ENCODE results near the genes BICD1 and KIF21A.

DNA sequence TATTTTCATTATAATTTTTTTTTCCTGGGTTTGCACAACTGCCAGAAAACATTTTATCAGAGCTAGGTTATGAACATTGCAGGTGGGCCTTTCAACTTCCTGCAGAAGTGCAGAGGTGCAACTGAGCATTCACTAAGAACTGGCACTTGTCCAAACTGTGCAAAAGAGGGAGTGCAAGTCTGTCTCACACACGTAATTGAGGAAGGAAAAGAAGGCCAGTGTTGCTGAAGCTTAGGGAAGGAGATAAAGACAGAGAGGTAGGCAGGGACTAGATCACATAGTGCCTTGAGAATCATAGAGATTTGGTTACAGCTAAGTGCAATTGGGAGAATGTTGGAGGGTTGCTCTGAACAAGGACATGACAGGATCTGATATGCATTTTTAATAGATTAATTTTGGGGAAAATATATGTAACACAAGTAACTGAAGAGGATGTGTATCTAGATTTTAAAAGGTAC lies 14.1 kb upstream of the AMN1 start:
- PRO-cap = no peak
- RAMPAGE, long total RNA = no peak
- RRBS = no CpG with 5 or more reads among the region's 1 CpG

- PRO-cap = no peak
- RAMPAGE, long total RNA = no peak
- RRBS = no CpG with 5 or more reads among the region's 3 CpGs
Measured at GRCh38 chr12:31773798-31774348, 18.2 kb downstream of the H3-5 start.

- PRO-cap = no peak
- RAMPAGE, long total RNA = no peak
- RRBS = no CpG with 5 or more reads among the region's 1 CpG
Measured at GRCh38 chr12:31832718-31832979, 40.6 kb upstream of the H3-5 start.

DNA sequence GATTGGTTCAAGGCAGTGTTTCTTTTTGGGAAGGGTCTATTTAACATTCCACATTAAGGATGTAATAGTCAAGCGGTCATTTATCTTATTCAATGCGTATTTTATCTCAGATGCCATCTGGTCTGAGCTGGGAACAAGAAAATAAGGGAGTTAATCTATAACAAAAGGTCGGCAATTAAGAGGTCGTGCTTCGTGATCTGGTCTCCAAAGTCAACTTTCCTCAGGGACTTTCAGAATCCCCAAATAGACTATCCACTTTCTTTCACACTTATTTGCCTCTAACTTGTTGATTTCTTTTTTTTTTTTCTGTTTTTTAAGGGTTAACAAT lies 573 bp upstream of the RESF1 start:
- PRO-cap = no peak
- RAMPAGE, long total RNA = no peak
- RRBS = no CpG with 5 or more reads among the region's 5 CpGs

DNA sequence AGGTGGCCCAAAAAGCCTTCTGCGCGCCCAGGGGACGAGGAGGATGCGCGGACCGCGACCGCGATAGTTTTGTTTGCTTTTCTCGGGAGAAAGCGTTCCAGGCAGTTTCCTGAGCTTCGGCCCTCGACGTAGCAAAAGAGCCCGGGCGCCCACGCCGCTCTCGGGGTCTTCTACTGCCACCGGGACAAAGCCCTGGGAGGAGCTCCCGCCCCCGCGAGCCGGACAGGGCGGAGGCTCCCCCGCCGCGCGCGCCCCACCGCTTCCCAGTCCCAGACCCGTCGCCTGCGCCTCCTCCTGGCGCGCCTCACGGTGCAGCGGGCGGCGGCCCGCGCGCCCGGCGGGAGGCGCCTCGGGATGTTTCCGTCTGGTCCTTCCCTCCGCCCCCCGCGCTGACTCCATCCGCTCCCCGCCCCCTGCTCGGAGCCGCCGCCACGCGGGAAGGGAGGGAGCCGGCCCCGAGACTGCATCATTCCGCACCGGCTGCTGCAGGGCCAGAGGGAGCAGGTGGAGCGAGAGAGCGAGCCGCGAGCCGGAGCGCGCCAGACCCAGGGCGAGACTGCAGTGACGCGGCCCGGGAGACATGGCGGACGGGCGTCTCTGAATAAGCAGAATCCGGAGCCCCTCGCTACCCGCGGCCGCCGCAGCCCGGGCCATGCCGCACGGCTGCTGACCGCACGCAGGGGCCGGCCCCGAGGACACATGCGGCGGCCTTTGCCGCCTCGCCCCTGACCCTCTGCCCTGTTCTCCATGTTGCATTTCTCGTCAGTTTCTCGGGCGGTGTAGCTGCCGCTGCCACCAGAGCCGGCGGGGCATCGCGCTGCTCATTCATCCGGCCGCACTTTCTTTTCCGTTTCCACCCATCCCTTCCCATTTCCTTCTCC lies at the start of gene BICD1:
Gene BICD1, plus strand, starts transcription at position 466 of the 881 bp plus-strand sequence.
- PRO-cap = bidirectional peak, plus-strand start at position 494 of the sequence, minus-strand start at position 271 of the sequence
- RAMPAGE, long total RNA = no peak
- RRBS = 1% methylated on average over 46 of the region's 104 CpGs

GRCh38 chr12:32327336-32328418 lies 71.7 kb upstream of the FGD4 start:
- PRO-cap = no peak
- RAMPAGE, long total RNA = no peak
- RRBS = 100% methylated on average over 2 of the region's 20 CpGs

DNA sequence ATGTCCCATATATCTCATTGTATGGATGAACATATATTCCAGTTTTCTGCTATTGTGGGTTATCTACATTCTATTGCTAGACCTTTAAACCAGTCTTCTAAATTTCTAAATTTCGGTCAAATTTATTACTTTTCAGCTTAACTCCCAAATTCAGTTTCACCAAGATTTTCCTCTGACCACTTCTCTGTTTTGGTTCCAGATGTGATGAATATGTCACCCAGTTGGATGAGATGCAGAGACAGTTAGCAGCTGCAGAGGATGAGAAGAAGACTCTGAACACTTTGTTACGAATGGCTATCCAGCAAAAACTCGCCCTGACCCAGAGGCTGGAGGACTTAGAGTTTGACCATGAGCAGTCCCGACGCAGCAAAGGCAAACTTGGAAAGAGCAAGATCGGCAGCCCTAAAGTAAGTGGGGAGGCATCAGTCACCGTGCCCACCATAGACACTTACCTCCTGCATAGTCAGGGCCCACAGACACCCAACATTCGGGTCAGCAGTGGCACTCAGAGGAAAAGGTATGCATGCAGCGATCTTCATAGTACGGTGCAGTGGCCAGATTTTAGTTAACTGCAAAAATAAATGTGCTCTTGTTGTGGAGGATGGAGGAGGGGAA lies 62.0 kb upstream of the FGD4 start:
- PRO-cap = no peak
- RAMPAGE, long total RNA = no peak
- RRBS = no CpG with 5 or more reads among the region's 10 CpGs

DNA sequence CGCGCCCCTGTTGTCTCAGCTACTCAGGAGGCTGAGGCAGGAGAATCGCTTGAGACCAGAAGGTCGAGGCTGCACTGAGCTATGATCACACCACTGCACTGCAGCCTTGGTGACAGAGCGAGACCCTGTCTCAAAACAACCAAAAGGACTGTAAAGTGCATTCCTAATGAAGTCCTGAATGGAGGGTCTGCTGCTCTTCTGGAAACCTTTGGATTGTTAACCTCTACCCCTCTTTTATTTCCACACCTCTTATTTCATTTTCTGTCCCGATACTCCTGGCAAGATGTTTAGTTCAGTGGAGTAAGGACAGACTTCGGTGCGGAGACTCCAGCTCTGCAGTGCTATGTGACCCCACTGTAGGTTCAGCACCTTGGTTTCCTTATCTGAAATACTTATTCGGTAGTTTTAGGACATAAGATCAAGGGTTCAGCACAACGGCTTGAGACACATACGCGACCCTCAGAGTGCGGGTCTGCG lies 663 bp upstream of the FGD4 start:
- PRO-cap = no peak
- RAMPAGE, long total RNA = no peak
- RRBS = no CpG with 5 or more reads among the region's 14 CpGs

- PRO-cap = no peak
- RAMPAGE, long total RNA = no peak
- RRBS = no CpG with 5 or more reads among the region's 6 CpGs
Measured at GRCh38 chr12:32533958-32534611, 134.7 kb downstream of the FGD4 start.

GRCh38 chr12:38892079-38892296 lies 13.4 kb downstream of the CPNE8 start:
- PRO-cap = no peak
- RAMPAGE, long total RNA = no peak
- RRBS = no CpG with 5 or more reads among the region's 1 CpG

DNA sequence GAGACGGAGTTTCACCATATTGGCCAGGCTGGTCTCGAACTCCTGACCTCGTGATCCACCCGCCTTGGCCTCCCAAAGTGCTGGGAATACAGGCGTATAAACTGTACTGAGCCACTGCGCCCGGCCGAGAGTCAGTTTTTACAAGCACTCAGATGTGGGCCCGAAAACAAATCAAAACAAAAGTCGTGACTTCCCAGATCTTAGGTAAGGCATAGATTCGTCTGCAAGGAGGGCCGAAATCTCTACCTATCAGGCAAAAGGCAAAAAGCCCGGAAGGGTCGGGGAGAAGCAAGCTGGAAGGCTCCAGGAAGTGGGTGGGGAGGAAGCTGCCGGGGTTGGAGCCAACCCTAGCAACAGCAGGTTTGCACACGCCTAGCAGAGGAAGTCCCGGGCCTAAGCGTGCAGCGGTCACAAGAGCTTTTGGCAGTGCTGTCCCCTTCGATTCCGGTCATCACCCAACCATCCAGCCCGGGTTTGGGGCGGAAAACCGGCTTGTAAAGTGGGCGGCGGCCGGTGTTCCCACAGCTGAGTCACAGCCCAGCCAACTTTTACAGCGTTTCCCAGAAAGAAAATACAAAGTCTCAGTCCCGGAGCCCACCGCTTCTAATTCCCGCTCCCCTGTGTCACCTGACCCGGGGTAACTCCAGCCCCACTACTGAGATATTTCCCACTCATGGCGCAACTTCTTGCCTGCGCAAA lies 589 bp downstream of the CPNE8 start:
- PRO-cap = bidirectional peak, plus-strand start at position 378 of the sequence, minus-strand start at position 319 of the sequence
- RAMPAGE, long total RNA = no peak
- RRBS = 2% methylated on average over 14 of the region's 34 CpGs

GRCh38 chr12:39340818-39341205 lies 102.1 kb downstream of the KIF21A start:
- PRO-cap = no peak
- RAMPAGE, long total RNA = no peak
- RRBS = no CpG with 5 or more reads among the region's 1 CpG

GRCh38 chr12:39351546-39352325 lies 91.2 kb downstream of the KIF21A start:
- PRO-cap = no peak
- RAMPAGE, long total RNA = no peak
- RRBS = no CpG with 5 or more reads among the region's 4 CpGs

- PRO-cap = unidirectional peak, minus-strand start at chr12:39443120; bidirectional peak, plus-strand start at chr12:39443475, minus-strand start at chr12:39443399
- RAMPAGE, long total RNA = no peak
- RRBS = under 1% methylated on average over 32 of the region's 83 CpGs
Measured at GRCh38 chr12:39442959-39443764, at the start of gene KIF21A. KIF21A (minus strand) TSS chr12:39443120.

DNA sequence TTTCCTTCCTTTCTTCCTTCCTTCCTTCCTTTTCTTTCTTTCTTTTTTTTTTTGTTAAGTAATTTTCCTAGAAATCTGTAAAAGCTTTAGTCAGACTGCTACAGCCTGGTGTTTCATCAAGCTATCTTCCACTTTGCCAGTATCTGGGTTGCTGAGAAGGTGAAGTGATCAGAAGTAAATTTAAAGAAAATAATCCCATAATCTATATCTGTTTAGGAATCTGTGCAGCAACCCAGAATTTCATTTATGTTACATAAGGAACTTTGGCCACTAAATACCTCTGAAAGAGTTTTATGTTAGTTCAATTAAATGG lies 227.5 kb downstream of the C12orf40 start:
- PRO-cap = no peak
- RAMPAGE, long total RNA = no peak

GRCh38 chr12:40137091-40137627 lies 31.3 kb upstream of the SLC2A13 start:
- PRO-cap = no peak
- RAMPAGE, long total RNA = no peak
- RRBS = no CpG with 5 or more reads among the region's 3 CpGs

- PRO-cap = no peak
- RAMPAGE, long total RNA = no peak
Measured at GRCh38 chr12:40223429-40223973, 1.3 kb upstream of the LRRK2 start.

DNA sequence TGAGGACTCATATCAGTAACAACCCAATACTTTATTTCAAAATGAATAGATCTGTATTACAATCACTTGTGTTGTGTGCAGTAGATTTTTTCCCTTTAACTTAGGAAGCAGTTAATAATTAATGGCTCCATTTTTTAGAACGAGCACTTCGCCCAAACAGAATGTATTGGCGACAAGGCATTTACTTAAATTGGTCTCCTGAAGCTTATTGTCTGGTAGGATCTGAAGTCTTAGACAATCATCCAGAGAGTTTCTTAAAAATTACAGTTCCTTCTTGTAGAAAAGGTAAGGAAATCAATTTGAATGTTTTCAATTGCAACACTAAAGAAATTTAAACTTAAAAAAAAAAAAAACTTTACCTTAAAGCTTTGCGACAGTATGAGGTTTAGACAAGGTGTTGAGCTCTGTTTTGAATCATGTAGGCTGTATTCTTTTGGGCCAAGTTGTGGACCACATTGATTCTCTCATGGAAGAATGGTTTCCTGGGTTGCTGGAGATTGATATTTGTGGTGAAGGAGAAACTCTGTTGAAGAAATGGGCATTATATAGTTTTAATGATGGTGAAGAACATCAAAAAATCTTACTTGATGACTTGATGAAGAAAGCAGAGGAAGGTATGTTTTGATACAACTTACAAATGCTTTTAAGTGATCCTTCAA lies 97.2 kb downstream of the LRRK2 start:
- PRO-cap = no peak
- RAMPAGE, long total RNA = no peak
- RRBS = no CpG with 5 or more reads among the region's 4 CpGs

DNA sequence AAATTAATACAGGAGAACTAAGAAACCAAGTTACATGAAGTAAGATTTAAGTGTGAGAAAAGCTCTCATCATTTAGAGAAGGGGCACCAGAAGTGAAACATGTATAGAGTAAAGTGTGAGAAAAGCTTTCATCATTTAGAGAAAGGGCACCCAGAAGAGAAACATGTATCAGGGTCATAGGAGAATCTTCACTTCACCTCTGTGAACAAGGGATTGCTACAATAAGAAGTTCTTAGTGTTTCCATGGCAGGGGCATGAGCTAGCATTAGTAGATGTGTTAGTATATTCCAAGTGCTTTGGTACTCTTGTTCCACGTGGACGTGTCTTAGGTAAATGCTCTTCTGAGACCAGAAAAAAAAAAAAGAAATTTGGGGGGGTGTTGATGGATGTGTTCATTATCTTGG lies 132.3 kb upstream of the CNTN1 start:
- PRO-cap = no peak
- RAMPAGE, long total RNA = no peak
- RRBS = no CpG with 5 or more reads among the region's 2 CpGs

GRCh38 chr12:42143995-42144174 lies 789 bp downstream of the GXYLT1 start:
- PRO-cap = no peak
- RAMPAGE, long total RNA = no peak
- RRBS = no CpG with 5 or more reads among the region's 1 CpG

Measured in lung (tissue), 4 donors.